Fibroblast of the aortic adventitia (primary cell): ENCODE measurements around a stretch of chr17.

DNA sequence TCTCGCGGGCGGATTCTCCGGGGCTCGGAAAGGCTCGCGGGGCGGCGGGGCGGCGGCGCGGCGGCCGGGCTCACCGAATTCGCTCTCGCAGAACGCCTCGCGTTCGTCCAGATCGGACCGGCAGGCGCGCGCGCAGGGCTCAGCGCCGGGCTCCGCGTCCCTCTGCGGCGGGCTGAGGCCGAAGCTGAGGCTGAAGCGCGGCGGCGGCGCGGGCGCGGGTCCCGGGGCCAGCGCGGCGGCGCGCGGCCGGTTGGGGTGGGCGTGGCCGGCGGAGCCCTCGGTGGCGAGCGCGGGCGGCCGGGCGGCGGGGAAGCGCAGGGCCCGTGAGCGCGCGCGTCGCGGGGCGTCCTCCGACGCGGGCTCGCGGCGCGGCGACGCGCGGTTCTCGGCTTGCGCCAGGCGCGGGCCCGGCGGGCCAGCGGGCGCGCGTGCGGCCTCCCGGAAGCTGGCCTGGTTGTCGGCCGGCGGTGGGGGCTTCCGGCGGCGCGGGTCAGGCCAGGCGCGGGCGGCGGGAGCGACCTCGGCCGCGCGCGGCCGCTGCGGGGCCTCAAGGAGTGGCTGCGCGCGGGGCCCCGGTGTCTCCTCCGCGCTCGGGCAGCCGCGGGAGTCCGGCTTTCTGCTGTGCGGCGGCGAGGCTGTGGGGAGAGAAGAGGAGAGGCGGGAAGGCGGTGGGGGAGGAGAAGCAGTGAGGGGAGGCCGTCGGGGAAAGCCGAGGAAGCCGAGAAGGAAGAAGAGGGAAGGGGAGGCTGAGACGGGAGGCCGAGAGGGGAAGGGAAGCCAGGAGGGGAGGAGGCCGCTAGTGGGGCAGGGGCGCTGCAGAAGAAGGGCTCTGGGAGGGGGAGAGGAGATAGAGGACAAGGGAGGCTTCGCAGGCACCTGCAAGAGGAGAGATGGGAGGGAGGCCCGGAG is 2.7 kb downstream of the C17orf58 start:
- CAGE, long polyA plus RNA, result no peak

DNA sequence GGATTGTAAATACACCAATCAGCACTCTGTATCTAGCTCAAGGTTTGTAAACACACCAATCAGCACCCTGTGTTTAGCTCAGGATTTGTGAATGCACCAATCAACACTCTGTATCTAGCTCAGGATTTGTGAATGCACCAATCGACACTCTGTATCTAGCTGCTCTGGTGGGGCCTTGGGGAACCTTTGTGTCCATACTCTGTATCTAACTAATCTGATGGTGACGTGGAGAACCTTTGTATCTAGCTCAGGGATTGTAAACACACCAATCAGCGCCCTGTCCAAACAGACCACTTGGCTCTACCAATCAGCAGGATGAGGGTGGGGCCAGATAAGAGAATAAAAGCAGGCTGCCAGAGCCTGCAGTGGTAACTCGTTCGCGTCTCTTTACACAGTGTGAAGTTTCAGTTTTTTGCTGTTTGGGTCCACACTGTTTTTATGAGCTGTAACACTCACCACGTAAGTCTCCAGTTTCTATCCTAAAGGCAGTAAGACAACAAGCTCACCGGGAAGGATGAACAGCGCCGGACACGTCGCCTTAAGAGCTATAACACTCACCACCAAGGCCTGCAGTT is 64.4 kb downstream of the KPNA2 start:
- CAGE, long polyA plus RNA, result no peak

DNA sequence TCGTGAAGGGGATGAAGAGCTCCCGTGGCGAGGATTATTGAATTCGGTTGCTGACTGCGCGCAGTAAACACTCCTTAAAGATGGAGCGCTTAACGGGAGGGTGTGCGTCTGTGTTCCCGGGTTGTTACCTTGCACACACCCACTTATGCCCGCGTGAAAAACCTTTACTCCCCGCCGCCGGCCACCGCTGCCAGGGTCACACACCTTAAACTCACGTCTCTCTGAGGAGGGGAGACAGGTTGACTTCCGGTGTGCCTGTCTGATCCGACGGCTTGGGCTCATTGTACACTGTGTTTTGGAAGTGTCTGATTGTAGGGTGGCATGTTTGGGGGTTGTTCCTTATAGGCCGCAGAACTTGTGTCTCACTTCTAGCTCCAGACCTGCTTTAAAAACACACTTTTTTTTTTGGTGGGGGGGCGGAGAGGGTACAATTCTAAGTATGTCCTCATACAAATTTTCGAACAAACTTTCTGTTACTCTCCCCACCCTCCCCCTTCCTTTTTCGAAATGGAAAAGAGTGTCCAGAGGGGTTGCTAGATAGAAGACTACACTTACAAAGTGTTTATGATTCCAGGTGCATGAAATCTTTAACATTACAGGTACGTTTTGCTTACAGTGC is 66.9 kb downstream of the KPNA2 start:
- CAGE, long polyA plus RNA, result no peak

GRCh38 chr17:68151676-68153025 is 95.7 kb upstream of the AMZ2 start:
- CAGE, long polyA plus RNA, result no peak

DNA sequence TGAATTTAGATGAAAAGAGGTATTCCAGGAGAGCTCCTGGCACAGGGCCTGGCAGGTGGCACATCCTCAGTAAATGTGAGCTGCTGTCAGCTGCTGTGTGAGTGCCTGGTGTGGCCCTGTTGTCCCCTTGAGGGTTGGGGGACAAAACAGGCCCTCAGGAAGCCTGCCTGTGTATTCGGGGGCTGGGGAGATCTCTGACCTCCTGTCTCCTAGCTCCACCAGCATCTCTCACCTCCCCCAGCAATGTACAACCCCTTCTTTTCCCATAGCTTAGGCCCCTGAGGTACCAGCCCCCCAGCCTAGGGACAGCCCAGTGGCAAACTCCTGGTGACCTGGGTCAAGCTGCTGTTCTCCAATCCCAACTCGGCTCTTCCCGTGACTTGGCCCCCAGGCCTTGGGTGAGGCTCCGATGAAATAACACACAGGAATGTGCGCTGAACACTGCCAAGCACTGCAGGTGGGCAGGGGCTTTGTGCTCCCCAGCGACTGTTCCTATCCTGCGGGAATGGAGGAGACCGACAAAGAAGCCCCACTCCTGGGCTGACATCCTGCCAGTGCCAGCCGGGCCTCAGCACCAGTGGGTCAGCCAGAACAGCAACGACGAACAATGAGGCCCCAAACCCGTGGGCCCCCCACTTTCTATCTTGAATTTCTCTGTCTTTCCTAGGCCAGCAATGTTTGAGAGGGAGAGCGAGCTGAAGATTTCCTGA is 63.7 kb upstream of the AMZ2 start:
- CAGE, long polyA plus RNA, result no peak

DNA sequence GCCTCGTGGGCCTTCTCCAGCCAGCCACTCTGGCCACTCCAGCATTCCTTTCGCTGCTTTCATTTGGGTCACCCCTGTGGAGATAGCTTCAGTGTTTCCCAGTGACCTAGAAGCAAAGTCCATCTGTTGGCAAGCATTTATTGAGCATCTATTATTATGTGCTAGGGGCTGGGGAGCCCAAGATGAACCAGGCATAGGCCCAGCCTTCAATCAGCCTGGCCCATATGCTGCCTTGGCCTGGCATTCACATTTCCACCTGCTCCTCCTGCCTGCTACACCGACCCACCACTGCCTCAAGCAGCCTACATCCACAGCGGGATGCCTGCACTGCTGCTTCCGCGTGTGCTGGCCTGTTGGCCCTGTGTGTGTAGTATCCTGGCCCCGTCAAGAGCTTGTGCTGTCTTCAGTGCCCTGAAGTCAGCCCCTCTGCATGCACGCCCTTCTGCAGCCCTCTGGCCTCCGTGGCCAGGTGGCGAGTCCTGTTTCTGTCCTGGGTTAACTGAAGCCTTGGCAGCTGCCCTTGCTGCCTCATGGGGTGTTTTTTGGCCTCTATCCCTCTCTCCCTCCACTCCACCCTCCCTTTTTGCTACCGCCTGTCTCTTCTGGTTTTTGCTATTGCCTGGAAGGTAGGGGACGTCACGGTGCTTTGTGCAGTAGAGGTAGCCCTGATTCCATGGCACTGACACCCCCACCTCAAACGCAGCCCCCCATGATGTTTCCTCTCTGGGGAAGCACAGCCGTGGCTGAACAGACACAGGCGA is 19.1 kb upstream of the AMZ2 start:
- CAGE, long polyA plus RNA, result no peak

DNA sequence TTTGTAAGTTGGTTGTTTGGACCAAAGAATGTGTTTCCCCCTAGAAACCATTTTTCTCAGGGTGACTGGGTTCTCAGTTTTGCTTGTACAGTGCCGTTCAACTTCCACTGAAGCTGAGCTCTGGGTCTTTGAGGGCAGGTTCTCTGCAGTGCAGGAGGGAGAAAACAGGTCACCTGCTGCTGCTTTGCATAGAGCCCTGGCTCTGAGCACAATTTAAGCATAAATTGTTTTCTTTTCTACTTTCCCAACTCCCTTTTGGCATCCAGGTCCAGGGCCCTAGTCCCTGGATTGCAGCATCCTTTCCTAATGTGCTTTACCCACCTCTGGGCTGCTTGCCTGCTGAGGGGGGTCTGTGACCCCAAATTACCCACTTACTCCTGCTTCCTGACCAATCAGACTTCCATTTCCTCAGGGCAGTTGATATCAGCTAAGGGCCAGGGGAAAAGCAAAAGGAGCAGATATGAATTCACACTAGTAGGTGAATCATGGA is 8.8 kb upstream of the AMZ2 start:
- CAGE, long polyA plus RNA, result no peak

- CAGE, long polyA plus RNA, result no peak
Observed at GRCh38 chr17:68267642-68268361, 20.0 kb downstream of the AMZ2 start.

DNA sequence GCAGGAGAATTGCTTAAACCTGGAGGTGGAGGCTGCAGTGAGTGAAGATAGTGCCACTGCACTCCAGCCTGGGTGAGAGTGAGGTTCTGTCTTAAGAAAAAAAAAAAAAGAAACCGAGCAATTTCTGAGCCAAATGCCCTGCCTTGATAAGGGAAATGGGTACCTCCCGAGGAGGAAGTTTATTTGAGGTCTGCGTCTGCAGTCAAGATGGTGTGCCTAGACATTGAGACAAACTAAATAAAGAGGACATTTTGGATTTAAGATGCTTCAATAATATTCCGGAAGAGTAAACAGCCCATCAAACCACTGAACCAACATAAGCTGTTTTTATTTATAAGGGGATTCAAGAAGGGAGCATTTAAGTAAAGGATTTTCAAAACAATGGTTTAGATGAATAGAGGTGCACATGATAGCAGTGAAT is 19.8 kb downstream of the WIPI1 start:
- CAGE, long polyA plus RNA, result no peak

DNA sequence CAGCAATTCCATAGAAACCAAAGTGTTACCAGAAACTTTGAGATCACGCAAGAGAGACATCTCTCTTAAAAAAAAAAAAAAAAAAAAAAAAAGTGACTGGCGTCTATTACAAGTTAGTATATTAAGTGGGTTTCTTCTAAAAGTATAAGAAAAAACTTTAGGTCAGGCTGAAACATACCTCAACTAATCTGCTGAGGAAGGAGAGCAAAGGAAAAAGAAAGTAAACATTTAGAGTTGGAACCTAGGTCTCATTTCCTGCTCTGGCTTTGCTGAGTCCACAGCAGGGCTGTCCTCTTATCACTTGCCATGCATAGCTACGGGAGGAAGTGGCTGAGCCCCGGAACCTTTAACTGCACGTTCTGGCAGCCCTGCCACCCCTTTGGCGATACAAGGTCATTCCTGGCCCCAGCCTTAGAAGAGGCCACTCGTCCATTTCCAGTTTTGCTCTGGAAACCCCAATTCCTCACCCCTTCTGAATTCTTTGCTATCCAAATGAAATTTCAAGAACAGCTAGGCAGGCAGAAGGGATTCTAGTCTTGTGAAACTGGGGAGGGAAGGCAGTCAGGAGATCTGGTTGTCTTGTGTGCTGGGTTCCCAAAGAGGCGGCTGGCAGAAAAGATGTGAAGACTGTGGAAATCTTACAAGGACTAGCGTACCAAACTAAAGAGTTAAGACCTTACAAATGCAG is 19.3 kb downstream of the WIPI1 start:
- CAGE, long polyA plus RNA, result no peak

DNA sequence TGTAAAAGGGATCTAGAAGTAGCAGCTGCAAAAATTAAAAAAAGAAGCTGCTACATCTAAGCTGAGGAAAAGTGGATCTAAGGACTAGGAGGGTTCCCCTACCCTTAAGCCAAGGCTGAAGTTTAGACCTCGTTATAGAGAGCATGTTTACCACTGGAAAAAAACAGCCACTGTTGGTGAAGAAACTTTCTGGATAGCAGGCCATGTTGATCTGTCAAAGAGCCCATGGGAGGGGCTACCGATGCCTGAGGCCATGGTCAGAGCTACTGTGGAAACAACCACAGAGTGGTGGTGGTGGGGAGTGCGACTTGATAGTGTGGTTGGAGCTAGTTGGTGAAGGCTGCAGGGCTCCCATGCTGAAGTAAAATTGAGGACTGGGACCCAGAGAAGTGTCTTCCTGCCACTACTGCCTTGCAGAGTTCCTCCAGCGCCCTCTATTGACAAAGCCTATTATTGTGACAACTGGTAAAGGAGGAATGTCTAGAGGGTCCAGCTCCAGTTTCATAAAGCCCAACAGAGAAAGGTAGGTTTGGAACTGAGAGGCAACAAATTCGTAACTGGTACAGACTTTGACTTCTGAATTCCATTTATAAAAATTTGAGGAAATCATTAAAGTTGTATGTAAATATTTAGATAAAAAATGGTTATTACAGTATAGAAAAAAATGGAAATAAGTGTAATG is 12.7 kb upstream of the FAM20A start:
- CAGE, long polyA plus RNA, result no peak

GRCh38 chr17:68698693-68699159 is 97.6 kb upstream of the FAM20A start:
- CAGE, long polyA plus RNA, result no peak

DNA sequence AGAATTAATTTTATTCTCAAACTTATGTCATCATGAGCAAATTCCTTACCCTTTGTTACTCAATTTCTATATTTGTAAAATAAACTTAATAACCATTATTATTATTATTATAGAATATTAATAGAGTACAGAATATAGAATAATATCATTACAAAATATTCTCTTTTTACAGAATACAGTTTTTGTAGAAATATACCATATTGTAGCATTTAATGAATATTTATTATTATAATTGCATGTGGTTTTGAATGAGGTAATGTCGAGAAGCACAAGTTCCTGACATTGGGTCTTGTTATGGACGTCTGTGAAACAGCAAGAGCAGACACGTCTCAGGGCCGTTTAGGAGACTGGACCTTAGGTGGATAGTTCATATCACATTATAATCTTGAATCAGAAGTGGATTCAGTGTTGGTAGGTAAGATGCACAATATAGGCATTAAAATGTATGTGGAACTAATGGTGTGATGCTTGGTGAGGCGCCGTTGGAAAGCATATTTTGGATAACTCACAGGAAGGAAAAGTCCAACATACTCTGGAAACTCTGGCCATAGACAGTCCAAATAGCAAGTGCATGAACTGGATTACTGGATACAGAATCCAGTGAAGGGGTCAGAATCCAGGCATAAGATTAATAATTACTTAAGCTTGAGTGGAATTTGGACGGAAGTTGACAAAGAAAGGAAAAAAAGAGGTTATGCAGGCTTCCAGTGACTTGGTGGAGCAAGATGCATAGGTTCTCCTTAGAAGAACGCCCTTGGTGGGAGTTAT is 17.3 kb downstream of the ABCA8 start:
- CAGE, long polyA plus RNA, result no peak

DNA sequence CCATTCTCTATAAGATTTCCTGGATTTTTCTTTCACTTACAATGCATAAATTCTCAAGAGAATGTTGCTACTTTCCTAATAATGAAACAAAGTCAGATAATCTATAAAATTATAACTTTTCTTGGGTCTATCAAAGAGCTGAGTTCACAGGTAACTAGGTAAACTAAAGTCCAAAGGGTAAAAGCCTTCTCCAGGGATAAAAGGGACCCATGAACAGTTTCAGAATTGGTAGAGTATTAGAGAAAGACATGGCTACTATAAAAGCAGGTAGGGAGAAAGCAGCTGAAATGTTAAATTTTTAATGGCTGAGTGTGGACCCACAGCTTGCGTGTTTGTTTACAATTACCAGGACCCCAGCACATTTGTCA is 11.7 kb downstream of the ABCA8 start:
- CAGE, long polyA plus RNA, result no peak

DNA sequence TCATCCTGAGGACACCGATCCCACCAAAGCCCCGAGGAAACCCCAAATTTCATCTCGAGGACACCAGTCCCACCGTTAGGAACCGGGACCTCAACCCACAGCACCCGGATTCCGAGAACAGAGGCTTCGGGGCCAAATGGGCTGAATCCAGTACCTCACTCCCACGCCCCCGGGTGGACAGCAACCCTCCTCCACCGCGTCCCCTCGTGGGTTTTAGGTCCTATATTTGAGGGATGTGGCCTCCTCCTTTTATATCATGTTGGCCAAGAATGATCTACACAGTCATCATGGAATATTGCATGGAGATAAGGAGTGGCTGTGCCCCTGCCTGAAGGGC is 8.0 kb upstream of the ABCA8 start:
- CAGE, long polyA plus RNA, result no peak

GRCh38 chr17:69150965-69151567 is 9.4 kb upstream of the ABCA6 start:
- CAGE, long polyA plus RNA, result no peak

GRCh38 chr17:69325851-69326382 is 1.0 kb downstream of the ABCA5 start:
- CAGE, long polyA plus RNA, result no peak

GRCh38 chr17:69448313-69449300 is 34.1 kb downstream of the MAP2K6 start:
- CAGE, long polyA plus RNA, result no peak

DNA sequence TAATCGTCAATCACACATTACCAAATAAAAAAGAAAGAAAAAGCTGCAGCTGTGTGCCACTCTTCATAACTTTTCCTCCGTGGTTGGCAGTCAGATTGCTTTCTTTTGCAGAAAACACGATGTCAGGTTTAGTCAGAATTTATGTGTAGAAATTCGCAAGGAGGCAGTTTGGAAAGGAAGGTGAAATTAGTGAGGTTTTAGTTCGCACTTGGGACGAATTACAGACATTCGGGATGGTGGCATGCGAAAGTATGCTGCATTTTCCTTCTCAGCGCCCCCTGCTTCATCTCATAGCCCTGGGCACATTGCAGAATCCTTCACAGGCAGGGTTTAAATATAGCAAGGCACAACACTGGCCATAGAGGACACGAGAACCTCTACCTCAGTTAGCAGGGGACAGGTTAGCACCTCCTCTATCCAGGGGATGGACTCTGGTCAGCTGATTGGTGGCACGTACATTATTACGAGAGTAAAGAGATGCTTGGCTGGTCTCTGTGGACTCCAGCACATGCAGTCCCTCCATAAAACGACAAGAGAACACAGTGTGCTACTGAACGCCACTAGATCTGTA is 47.4 kb downstream of the MAP2K6 start:
- CAGE, long polyA plus RNA, result no peak

GRCh38 chr17:69900596-69901018 is 174.4 kb upstream of the KCNJ16 start:
- CAGE, long polyA plus RNA, result no peak